ENCODE measurements around a stretch of chr17.

DNA sequence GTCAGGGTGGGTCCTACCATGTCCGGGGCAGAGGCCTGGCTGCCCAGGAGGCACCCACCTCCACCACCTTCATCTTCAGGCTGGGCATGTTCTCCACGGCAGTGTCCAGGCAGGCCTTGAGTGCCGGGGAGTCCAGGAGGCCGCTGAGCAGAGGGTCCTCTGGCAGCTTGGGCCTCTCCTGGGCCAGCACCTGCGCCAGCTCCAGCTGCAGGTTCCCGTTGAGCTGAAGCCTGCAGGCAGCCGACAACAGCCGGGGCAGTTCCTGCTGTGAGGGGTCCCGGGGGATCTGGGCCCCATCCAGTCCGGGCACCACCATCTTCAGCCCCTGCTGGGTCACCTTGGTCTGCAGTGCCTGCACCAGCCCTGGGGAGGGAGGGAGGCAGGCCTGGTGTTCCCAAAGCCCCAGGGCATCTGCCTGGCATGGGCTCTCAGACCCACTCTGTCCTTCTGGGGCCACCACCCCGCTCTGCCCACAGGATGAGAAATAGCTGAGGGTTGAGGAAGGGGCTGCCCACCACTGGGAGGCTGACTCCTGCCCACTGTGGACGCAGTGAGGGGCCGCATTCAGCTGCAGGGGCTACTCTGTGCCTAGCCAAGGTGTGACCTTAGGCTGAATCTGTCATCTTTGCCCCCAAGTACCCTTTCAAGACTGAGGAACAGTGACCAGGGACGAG is 11.7 kb downstream of the FASN start:
- RAMPAGE, long total RNA, result no peak
- RRBS, result 92% methylated on average over 3 of the region's 14 CpGs

DNA sequence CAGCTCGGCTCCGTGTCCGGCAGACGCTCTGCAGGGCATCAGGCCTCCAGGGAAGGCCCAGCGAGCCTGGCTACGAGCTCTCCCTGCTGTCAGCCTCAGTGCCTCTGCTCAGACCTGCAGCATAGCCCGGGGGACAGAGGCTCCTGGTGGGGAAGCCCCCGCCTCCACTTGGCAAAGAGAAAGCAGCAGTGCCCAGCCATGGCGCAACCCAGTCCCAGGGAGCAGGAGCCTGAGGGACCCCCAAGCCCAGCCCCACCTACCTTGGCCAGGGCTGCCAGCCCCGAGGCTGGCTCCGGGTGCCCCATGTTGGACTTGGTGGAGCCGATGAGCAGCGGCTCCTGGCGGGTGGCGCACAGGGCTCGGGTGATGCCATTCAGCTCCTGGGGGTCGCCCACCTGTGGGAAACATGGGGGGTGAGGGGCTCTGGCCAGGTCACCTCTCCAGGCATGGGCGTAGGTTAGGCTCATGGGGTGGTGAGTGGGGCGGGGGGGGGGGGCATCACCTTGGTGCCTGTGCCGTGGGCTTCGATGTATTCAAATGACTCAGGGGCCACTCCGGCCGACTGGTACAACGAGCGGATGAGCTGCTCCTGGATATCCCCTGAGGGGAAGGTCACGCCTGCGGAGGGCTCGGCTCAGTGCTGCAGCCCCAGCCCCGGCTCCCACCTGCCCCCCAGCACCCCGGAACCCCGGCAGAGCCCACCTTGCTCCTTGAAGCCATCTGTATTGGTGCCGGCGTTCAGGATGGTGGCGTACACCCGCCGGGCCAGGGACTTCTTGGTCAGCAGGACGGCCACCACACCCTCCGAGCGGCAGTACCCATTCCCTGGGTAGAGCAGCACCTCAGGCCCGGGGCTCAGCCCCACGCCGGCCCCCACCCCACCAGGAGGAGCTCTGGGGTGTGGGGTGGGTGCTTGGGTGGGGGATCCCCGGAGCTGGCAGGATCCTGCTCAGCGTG is 5.6 kb downstream of the FASN start:
- RAMPAGE, long total RNA, result no peak
- RRBS, result 94% methylated on average over 9 of the region's 44 CpGs

DNA sequence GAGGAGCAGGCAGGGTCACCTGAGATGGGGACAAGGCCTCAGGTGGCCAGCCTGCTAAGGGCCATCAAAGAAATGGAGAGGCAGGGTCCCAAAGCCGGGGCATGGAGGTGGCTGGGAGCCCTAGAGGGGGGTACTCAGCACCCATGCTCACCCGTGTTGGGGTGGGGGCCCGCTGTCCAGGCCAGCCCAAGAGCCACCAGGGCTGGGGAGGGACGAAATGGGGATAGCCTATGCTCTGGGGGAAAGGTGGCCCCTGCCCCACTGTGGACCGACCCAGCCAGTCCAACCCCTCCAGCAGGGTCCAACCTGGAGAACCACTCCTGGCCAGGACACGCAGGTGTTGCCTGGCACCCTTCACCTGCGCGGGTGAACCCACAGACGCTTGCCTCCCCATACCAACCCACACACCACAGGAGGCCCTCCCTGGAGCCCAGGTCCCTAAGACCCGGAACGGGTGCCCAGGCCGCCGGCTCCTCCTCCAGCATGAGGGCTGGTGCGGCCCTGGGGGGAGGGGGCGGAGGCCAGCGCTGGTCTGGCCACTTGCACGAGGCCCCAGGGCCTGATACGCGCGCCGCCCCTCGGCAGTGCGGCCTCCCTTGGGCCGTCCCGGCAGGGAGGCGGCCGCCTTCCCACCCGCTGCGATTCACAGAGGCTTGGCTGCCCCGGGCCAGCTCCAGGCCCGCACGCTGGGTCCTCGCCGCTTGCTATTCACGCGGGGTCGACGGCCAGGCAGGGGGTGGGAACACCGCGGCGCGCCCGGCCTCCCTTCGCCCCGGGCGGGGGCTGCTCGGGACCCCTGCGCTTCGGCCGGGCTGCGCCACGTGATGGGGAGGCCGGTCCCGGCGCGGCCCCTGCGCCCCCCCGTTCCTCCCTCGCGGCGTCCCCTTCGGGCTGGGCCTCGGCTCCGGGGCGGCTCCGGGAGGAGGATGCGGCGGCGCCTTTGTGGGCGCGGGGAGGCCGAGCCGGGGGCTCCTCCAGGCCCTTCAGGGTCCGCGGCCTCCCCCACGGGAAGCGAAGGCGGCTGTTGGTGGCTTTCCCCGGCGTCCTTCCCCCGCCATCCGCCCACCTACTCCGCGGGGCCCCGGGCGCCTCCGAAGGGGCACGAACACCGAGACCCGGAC is 818 bp downstream of the FASN start:
- RAMPAGE, long total RNA, result no peak
- RRBS, result 1% methylated on average over 52 of the region's 90 CpGs

- RAMPAGE, long total RNA, result no peak
- RRBS, result no CpG with 5 or more reads among the region's 14 CpGs
Observed at GRCh38 chr17:82108401-82108823, 10.4 kb upstream of the FASN start.

DNA sequence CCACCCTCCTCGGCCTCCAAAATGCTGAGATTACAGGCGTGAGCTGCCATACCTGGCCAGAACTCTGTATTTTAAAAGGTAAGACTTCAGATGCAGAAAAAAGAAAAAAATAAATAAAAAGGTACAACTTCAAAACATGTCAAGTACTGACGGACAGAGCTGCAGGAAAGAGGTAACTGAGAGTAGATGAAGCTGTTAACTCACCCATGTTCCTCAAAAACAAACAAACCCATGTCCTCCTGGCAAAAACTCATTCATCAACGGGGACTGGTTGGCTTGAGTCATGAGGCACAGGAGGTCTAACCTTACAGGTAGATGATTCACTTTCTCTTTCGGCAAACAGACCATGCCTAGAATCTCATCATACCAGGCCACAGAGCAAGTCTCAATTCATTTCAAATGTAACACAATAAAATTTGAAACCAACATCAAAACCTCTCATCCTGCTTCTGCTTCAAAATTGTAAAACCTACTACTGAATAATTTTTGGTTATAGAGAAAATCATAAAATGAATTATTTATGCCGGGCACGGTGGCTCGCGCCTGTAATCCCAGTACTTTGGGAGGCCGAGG is 12.3 kb upstream of the FASN start:
- RAMPAGE, long total RNA, result no peak
- RRBS, result no CpG with 5 or more reads among the region's 10 CpGs

DNA sequence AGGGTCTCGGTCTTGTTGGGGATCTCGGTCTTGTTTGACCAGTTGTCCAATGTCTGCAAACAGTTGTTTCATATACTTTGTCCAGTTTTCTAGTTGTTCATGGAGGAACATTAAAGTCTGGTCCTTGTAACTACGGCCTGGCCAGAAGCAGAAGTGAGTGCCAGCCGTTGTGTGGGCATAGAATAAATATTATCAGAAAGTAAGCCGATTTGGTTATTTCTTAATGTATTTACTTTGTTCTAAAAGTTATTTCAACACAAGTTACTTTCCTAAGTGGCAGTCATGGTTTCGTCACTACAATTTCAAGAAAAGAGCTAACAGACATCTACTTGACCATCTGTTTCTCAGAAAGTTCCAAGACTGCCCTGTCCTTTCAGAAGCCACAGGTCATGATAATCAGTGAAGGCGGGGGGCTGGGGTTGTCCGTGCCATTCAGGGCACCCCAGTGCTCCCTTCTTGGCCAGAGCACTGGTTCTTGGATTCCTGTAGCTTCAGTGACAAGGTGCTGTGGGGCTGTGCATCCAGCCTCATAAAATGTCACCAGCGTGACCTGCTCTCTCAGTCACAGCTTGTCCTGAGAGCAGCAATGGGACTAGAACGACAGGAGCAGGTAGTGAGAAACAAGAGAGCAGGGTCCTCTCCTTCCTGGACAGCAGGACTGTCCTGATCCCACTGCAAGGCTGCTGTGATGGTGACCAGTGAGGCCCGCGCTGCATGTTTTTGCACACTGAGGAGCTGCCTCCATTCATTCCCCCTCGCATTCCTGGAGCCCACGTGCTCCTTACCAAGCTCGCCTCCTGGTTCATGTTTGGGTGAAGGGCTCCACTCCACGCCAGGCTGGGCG is 15.0 kb upstream of the FASN start:
- RAMPAGE, long total RNA, result no peak
- RRBS, result no CpG with 5 or more reads among the region's 17 CpGs

DNA sequence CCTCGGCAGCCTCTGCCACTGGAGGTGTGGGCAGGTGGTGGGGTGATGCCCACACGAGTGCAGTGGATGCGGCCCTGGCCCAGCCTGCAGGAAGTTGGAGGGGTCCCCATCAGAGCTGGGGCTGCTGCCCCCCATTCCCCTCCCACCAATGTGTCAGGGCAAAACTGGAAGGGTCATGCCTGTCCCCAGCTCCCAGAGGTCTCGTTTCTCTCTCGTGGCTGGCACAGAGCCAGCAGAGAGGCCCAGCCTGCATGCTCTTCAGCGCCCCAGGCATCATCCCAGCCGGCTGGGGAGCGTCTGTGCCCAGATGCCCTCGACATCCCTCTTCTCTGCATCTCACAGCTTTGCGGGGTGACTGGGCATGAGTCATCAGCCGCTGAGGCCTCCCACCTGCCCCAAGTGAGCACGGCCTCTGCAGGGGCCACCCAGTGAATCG is 9.7 kb upstream of the CSNK1D start:
- RAMPAGE, long total RNA, result no peak
- RRBS, result no CpG with 5 or more reads among the region's 13 CpGs

DNA sequence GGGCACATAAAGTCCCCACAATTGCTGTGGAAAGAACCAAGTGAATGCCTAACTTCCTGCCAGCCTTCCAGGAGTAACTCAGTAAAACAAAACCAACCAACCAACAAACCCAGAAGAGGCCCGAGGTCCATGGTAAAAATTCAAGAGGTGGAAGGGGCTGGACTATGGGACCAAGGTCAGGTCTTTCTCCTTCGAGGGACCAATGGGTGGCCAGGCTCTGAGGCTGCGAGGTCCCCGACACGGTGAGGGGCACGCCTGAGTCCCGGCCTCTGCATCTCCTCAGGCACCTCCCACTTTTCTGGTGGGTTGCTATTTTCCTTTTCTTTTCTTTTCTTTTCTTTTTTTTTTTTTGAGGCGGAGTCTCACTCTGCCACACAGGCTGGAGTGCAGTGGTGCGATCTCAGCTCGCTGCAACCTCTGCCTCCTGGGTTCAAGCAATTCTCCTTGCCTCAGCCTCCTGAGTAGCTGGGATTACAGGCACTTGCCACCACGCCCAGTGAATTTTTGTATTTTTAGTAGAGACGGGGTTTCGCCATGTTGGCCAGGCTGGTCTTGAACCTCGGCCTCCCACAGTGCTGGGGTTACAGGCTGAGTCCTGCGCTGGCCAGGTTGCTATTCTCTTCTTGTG is 17.9 kb downstream of the CD7 start:
- RAMPAGE, long total RNA, result no peak
- RRBS, result no CpG with 5 or more reads among the region's 15 CpGs

GRCh38 chr17:82325007-82325356 is 7.6 kb upstream of the CD7 start:
- RAMPAGE, long total RNA, result no peak
- RRBS, result no CpG with 5 or more reads among the region's 12 CpGs

- RAMPAGE, long total RNA, result no peak
- RRBS, result no CpG with 5 or more reads among the region's 11 CpGs
Observed at GRCh38 chr17:82507571-82508248, 11.8 kb upstream of the FOXK2 start.

GRCh38 chr17:82629189-82630061 is 18.8 kb downstream of the WDR45B start:
- RAMPAGE, long total RNA, result no peak
- RRBS, result no CpG with 5 or more reads among the region's 14 CpGs

DNA sequence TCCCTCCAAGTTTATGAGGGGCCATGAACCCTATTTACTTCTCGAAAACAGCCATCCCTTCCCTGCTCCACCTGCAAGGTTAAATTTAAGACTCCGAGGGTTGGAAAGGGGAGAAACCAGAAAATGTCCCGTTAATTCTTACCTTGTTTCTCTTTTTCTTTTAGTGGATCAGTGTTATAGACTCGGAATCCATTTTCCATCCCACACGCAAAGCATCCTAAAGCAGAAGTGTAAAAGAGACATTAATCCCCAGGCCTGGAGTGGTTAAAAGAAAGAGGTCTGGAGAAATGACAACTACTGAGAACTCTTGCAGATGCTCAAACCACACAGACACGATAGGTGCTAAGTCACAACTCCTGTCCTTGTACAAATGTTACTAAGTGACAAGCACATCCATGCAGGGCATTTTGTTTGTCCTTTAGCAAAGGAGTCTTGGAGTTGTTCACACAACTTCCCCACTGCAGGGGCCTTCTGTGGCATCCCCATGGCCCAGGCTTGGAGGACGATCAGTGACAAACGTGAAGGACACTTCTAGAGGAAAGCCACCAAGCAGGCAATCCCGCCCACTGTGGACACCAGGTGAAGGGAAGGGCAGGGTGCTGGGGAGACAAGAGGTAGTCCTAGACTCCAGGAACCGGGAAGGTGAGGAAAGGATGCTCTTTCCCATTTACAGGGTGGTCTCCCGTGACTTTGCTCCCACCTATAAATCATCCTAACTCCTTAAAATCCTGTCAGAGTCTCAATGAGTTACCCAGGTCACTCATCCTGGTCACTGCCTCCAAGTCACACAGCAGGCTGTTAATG is 4.2 kb downstream of the WDR45B start:
- RAMPAGE, long total RNA, result no peak
- RRBS, result no CpG with 5 or more reads among the region's 11 CpGs

- RAMPAGE, long total RNA, result no peak
- RRBS, result no CpG with 5 or more reads among the region's 6 CpGs
Observed at GRCh38 chr17:82755448-82756044, 3.7 kb downstream of the TBCD start.

DNA sequence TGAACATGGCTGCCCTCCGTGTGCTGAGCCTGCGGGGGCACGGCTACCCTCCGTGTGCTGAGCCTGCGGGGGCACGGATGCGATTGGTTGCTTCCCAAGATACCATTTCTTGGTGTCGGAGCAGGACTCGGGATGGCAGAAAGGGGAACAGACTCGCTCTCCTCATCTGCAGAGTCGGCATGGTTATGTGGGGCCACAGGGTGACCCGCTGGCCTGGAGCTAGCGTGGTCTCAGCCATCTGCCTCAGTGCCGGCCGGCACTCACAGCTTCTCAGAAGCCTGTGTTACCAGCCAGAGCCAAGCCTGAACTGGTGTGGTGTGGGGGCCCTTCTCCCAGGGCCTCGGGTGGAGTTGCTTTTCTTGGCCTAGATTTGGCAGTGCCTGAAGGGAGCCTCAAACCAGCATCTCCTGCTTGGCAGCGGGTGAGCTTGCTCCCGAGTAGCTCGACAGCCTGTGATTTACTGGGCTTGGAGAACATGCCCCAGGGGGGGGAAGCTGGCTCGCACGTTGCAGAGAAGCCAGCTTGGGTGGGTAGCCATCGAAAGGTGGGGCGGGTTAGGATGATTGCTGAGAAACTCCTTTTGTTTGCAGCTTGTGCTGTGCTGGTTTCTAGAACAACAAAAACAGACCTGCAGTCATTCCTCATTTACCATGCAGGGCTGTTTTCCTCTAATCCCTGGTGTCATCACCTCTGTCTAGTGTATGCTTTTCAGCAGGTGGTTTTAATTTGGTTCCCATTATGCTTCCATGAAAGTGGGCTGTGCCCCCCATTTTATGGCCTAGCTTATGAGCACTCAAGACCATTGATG is 42.1 kb downstream of the TBCD start:
- RAMPAGE, long total RNA, result no peak
- RRBS, result no CpG with 5 or more reads among the region's 23 CpGs

GRCh38 chr17:82808555-82808995 is 31.2 kb downstream of the ZNF750 start:
- RAMPAGE, long total RNA, result no peak
- RRBS, result no CpG with 5 or more reads among the region's 4 CpGs

GRCh38 chr17:82838289-82839016 is 1.4 kb downstream of the ZNF750 start:
- RAMPAGE, long total RNA, result no peak
- RRBS, result no CpG with 5 or more reads among the region's 18 CpGs

DNA sequence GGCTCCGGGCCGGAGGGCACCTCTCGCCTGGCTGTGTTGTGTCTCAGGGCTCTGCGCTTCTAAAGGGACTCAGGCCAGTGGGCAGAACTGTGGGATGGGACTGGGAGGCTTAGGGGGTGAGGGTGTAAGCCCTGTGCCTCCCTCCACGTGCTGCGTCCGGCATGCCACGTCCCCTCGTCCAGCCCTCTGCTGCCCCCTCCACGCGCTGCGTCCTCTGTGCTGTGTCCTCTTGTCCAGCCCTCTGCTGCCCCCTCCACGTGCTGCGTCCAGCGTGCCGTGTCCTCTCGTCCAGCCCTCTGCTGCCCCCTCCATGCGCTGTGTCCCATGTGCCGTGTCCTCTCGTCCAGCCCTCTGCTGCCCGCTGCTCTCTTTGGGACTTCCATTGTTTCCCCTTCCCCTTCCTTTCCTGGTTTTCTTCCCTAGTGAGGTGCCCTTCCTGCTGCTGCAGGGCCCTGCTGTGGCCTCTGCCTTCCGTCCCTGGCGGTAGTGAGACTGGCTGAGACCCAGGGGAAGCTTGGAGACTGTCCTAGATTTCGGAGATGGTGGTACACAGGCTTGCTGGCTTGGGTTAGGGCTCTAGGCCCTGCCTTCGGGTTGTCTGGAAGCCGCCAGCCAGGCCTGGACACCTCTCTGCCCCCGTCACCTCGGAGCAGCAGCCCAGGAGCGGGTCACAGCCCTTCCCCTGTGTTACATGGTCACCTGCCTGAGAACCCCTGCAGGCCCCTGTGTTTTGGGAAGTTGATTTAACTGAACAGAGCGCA is 6.4 kb upstream of the ZNF750 start:
- RAMPAGE, long total RNA, result no peak
- RRBS, result no CpG with 5 or more reads among the region's 30 CpGs

DNA sequence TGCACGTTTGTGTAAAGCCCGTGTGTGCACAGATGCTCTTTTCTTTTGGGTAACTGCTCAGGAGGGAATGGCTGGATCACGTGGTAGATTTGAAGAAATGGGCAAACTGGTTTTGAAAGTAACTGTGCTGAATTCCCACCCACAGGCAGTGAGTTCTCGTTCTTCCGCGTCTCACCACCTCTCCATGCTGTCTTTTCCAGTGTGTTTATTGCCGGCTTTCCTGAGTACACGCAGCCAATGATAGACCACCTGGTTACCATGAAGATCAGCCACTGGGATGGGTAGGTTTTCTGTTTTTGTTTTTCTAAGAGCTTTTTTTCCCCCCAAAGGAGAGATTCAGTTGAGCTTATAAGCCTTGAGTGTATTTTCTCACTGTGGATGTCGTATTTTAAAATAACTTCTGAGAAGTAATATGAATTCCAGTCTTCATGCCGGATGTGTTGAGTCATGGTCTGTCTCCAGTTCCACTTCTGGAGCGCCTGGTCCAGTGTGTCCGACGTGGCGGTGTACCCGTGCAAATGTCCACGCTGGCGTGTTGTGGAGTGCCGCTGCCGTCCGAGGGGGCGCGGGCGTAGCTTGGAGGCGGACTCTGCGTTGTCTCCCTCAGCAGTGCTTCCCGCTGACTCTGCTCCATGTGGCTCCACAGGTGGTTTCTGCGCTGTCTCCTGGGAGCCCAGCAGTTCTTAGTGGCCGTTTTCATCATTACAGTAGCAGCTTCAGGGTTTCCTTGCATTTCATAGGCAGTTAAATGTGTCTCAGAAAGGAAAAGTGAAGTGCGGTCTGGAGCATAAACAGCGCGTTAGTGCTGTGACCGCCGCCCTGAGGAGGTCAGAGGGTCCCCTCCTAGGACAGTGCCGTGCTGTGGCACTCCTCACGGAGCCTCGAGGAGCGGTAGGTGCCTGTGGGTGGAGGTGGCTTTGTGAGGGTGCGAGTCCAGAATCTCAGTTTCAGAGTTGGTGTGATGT is 60.9 kb upstream of the ZNF750 start:
- RAMPAGE, long total RNA, result no peak
- RRBS, result no CpG with 5 or more reads among the region's 38 CpGs

DNA sequence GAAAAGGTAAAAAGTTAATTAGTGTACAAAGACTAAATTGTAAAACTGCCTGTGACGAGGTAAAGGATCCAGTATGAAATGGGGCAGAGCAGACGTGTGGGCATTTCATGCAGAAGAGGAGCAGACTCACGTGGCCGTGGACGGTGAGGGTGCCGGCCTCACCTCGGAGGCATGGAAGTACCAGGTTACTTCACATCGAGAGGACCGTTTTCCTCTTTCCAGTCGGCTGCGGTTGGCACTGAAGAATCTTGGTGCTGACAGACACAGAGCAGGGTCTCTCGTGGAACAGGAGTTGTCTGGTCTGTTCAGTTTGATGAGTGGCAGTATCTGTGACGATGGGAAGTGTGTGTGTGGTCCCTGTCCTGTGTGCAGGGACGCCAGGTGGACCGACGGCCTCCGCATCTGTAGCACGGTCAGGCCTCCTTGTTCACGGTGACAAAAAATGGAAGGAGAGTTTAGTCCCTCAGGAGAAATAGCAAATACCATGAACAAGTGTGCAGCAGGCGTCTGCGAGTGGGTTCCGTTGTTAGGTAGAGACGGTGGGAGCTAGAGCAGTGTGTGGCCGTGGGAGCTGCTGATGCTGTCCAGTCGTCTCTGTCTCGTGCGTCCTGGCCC is 79.7 kb upstream of the ZNF750 start:
- RAMPAGE, long total RNA, result no peak
- RRBS, result no CpG with 5 or more reads among the region's 27 CpGs

DNA sequence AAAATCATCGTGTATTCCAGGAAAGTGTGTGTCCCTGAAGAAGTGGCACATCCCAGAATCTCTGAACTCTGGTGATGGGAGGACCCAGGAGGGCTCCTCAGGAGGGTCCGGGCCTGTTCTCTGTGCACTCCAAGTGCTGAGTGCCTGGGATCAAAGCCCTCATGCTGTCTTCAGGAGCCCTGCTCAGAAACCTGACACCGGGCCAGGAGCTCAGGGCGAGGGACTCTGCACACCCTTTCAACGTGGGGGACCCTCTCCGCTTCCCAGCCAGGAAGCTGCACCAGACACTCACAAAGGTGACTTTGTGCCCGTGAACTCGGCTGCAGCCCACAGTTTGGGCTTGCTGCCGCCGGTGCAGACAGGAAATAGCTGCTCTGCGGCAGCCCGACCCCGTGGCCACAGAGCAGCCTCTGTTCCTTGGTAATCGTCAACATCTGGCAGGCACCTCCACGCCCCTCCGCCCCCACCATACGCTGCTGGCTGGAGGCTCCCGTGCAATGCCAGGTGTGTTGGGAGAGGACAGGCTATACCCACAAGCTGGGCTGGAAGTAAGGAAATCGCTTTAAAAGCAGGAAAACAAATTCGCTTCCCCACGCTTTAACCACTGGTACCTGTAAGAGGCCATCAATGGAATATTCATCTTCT is 65.6 kb downstream of the B3GNTL1 start:
- RAMPAGE, long total RNA, result no peak
- RRBS, result 62% methylated on average over 2 of the region's 21 CpGs

All from epithelial cell of proximal tubule (primary cell).